ENCODE measurements around the gene TACSTD2.

DNA sequence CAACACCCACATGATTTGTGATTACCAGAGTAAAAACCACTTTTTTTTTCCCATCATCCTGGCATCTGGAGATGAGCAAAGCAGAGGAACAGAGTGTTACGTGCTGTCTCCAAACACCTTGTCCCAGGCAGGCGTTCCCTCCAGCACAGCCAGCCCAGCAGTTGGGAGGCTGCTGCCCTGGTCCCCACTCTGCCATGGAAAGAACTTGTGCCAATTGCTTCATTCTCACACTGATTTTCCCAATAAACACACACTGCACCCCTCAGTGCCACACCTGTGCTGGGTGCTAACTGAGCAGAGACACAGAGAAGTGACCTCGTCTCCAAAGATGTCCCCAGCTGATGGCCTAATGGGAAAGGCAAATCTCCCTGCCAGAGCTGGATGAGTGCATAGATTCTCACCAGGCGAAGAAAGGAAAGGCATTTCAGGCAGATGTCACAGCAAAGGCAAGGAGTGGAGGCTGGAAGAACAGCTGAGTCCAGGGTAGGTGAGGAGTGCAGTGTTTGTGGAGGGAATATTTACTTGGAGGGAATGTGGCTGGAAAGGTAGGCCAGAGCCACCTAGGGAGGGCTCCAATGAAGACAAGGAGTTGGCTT is 360.9 kb upstream of the USP24 start:
- RRBS: no CpG with 5 or more reads among the region's 4 CpGs

GRCh38 chr1:56331721-56332768 is 247.3 kb downstream of the PLPP3 start:
- RRBS: no CpG with 5 or more reads among the region's 15 CpGs

DNA sequence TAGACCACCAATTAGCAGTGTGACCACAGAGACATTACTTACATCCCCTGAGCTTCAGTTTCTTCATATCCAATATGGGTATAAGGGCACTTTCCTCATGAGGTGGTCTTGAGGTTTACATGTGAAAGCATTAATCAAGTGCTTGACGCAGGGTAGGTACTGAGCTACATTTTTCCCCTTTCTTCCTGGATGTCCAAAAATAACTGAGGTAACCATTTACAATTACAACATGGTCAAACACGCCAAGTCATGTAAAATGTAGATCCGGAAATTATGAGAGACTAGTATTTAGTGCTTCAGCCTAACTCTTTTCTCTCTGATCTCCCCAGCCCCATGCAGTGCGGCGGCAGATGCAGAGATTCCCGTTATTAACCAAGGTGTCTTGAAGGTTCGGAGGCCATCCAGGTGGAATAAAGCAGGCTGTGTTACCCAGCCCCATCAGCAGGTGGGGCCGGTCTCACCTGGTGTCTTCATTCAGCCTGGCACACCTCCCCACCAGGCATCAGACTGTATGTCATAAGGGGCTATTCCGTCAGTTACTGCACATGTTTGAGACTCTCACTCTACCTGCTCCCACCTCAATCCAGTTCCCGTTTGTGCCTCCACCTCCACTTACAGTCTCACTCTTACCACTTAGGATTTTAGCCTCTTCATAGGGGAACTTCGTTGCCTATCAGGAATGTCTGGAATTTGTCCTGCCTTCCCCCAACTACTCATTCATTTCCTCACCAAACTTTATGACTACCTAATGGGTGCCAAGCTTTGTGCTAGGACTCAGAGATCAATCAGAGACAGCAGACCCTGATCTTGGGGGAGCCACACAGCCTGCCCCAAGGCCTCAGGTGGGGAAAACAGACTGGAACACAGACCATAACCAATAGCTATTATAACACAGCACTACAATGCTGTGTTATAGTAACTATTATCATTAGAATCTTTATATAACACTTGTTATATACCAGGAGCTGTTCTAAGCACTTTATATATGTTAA is 170.2 kb downstream of the PLPP3 start:
- RRBS: no CpG with 5 or more reads among the region's 11 CpGs

DNA sequence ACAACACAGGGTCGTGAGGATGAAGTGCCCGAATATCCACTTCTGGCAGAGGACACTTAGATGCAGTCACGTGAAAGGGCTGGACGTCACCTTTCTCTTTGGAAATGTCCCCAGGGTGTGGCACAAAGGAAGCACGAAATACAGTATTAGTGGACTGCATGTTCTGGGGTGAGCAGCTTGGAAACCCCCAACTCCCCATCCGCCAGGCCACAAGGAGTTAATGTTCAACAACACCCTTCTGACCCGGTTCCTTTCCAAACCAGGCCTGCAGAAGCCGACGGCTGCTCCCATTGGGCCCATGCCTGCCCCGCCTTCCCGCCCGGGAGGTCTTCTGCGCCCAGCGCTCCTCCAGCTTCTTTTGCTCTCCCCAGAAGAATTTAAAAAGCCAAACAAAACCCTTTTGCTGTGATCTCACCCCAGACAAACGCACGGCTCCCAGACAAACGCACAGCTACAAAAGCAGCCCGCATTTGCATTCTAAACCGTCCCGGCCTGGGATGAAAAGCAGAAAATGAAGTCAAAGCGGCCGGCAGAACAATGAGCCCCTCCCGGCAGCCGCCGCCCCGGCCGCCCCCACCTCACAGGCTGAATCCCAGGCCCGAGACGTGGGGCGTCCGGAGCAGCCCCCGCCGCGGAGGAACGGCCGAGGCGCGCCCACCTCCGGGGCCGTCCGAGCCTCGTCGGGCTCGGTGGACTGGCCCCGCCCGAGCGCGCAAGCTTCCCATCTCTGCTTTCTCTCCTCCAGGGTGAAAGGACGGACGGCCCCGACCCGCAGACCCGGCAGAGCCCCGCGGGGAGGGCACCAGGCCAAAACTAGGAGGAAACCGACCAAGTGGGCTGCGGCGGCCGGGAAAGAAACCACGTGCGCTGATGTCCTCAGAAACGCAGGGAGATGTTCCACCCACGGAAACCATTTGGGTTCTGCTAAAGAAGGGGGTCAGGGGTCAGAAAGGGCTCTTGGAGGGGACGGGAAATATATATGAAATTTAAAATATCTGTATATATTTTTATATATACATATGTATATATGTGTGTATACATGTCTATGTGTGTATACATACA is 101.9 kb downstream of the PLPP3 start:
- RRBS: 4% methylated on average over 36 of the region's 64 CpGs

- RRBS: no CpG with 5 or more reads among the region's 9 CpGs
Measured at GRCh38 chr1:56496162-56496848, 83.1 kb downstream of the PLPP3 start.

DNA sequence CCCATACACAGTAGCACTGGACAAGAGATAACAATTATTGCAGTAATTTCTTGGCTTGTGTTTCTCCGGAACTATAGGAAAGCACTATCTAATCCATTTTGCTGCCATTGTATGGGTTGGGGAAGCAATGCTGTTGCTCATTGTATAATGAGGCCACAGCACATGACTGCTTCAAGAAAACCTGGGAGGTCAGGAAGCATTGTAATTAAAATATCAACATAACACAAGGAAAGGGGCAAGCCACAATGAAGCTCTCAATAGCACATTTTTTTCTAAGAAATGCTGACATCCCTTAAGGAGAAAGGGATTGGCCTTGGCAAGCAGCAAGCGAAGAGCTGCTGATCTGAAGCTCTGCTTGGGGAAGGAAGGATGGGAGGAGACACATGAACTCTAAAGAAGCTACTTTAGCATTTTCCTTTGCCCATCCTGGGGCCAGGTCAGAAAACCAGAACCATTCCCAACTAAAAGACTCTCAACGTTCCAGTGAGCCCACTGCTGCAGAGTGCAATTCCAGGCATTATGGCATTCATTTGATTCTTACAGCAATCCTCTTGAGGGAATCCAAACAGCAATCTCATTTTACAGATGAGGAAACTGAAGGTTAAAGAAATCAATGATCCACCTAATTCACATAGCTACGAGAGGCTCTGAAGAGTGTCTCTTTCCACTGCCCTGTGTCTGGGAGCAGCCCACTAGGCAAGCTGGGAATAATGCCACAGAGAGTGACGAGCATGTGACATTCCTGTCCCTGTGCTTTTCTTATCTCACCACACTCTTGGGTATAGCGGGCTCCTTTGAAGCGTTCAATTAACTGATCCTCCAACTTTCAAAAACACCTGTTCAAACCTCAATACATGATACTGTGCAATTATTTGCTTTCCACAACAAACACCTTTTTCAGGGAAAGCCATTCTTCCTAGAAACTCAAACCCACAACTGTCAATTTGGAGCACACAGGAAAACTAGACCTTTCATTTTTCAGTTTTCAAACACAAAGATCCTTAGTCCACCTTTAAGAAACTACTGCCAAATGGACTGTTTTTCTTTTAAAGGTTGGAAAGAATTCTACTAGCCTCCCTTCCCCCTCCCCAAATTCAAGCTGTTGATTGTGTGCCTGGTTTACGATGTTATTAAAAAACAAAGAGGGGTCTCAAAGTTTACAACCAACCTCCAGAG is 43.6 kb downstream of the PLPP3 start:
- RRBS: no CpG with 5 or more reads among the region's 8 CpGs

DNA sequence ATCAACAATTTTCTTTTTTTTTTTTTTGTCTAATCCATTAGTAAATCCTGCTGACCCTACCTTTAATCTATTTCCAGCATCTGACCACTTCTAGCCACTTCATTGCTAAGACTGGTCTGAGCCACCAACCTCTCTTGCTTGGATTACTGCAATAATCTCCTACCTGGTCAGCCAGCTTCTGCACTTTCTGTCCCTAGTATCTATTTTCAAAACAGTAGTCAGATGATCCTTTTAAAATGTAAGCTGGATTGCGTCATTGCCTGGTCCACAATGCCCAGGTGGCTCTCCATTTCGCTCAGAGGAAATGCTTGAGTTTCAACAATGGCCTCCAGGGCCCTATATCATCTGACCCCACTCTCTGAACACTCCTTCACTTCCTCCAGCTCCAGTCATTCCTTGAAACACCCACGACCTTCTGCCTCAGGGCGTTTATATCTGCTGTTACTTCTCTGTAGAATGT is 2.3 kb downstream of the FYB2 start:
- RRBS: no CpG with 5 or more reads among the region's 4 CpGs

DNA sequence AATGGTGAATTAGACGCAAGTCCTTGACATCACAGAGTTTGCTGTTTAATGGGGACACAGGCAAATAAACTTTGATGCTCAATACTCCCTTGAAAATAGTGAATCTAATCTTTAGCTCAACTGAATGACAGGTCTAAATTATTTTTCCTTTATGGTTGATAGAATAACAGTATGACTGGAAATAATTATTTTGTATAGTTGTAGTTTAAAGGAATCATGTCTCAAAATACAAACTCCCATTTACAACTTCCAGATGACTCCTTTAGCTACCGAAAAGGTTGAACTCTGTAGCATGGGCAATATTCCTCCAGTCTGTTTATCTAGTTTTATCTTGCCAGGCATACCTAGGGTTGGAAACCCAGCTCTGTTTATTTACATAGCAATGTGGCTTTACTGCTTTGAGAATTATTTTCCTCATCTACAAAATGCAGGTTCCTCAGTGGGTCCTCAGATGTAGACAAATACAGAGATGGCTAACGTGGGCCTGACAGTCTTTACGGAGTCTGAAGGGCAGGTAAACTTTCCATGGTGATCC is 51.0 kb downstream of the C8A start:
- RRBS: no CpG with 5 or more reads among the region's 4 CpGs

DNA sequence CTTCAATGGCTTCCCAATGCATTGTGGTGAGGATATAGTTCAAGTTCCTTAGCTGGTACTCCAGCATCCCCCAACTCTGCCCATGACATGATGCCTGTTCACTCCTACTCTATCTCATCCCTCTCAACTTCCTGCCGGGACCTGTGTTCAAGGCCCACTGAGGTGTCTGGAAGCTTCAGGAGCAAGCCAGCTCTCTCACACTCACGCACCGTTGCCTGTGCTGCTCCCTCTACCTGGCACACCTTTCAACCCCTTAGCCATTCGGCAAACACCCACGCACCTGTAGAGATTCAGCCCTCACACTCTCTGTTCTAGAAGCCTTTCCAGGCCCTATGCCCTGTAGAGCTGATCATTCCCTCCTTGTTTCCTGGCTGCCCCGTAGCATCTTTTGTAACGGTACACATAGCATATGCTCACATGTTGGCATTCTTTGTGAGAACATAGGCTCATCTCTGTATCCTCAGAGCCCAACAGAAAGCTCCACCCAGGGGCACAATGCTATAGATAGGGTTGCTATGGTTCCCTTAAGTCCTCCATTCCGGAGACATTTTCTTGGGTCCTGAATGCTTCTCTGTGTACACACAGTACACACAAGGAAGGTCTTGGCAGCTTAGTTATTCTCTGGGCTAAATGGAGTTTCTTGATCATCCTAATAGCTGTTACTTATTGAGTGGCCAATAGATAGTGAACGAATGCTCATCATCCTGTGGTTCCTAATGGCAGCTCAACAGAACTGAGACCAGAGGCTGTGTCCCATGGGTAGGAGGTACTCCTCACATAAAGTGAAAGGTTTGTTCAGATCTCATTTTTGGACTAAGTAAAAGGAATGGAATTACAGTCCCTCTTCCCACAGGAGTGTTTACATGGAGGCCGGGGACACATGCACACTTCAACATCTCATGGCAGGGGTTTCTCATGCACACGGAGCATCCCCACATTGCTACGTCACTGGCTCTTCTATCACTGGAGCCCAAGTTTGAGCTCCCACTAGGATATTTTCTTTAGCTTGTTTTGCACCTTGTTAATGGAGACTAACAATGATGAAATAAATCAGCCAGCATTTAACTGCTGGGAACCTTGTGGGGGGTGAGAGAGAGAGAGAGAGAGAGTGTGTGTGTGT is 1.2 kb downstream of the C8B start:
- RRBS: no CpG with 5 or more reads among the region's 12 CpGs

- RRBS: no CpG with 5 or more reads among the region's 2 CpGs
Measured at GRCh38 chr1:58256563-58257058, 289.9 kb downstream of the OMA1 start.

DNA sequence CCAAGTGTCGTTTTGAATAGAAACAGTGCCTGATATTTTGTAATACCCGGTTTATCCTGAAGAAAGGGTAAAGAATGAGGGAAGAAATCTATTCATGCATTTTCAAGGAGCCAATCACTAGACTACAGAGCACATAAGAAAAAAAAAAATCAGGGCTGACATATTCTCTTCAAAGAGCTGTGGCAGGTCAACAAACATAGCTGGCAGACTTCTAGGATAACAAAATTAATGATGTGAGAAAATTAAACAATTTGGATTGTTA is 1.2 kb downstream of the OMA1 start:
- RRBS: no CpG with 5 or more reads among the region's 2 CpGs

DNA sequence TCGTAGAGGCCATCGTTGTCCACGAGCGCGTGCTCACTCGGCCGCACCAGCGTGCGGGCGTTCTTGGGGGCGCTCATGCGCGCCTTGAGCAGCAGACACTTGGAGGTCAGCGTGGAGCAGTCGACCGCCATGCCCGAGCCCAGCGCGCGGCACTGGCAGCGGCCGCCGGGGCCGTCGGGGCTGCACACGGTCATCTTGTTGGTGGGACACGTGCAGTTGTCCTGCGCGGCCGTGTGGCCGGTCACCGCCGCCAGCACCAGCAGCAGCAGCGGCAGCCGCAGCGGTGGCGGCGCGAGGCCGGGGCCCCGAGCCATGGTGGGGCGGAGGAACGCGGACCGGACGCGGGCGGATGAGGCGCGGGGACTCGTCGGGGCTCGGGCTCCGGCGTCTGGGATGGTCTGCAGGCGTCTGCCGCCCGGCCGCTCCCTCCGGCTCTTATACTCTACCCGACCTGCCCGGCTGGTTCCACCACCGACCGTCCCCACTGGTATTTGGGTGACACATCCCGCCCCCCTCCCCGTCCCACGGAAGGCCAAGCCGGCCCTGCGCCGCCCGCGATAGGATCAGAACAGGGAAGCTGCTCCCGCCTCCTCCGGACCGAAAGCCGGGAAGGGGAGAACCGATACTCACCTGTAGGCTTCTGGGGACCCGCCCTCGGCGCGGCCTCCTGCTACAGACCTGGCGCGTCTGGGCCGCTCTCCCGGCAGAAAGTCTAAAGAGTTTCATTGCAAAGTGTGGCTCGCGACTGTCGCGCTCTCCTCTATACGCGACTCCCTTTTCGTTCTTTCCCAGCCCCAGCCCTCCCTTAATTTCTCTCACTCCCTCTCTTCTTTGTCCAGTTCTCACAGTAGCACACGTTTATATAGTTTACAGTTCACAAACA is at the start of gene TACSTD2:
TACSTD2 (minus strand) TSS at position 410 of the 883 bp plus-strand sequence.
- RRBS: 8% methylated on average over 46 of the region's 93 CpGs

DNA sequence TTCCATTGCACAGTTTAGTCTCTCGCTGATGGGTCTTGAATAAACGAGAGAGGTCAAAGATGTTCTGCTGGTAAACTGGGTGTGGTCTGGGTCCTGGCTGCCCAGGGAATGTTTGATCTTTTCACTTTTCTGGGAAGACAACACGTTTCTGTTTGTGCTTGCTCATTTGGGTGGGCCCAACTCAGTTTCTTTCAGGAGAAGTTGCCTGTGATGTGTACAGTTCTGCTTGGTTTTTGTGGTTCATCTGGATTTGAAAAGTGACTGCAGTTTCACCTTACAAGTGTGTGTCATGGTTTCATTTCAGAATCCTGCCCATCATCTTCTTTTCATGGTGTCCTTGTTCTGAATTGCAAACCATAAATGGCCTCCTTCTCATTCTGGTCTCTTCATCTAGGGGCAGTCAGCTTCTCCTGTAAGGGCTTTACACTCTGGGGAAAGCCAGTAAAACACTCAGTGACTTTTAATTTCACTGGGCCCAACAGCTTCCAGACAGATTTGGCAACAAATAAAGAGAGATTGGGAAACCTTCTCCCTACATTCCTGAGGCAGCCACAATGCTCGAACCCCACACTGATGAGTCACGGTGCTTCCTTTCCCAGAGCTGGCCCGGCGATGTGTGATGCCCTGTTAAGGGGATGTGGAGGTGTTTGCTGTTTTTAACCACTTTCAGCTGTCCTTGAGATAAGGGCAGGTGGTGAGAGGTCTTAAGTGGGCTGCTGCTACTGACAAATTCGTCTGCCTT is 7.3 kb upstream of the TACSTD2 start:
- RRBS: no CpG with 5 or more reads among the region's 8 CpGs

- RRBS: no CpG with 5 or more reads among the region's 4 CpGs
Measured at GRCh38 chr1:58586231-58586654, 9.2 kb upstream of the TACSTD2 start.

- RRBS: no CpG with 5 or more reads among the region's 4 CpGs
Measured at GRCh38 chr1:58592521-58593079, 15.5 kb upstream of the TACSTD2 start.

DNA sequence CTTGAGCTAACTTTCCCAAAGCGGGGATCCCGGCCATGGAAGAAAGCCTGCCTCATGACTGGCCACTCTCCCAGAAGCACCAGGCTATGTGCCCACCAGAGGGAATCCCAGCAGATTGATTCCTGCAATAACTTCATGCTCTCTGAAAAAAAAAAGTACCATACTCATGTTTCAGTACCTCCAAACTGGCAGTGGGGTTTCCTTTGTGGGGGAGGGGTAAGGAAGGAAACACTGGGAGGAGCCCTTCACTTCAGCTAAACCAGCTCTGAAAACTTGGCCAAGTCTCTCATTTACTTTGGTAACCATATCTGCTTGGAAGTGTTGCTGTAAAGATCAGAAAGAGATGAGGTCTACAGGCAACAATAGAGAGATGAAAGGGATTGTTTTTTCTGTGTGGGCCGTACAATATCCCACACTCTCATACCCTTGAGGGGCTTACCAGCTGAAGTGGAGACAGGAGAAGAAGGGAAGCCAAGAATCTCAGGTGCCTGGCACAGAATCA is 42.3 kb upstream of the TACSTD2 start:
- RRBS: no CpG with 5 or more reads among the region's 3 CpGs

GRCh38 chr1:58779581-58780457 is 4.0 kb downstream of the JUN start:
- RRBS: no CpG with 5 or more reads among the region's 4 CpGs

- RRBS: no CpG with 5 or more reads among the region's 5 CpGs
Measured at GRCh38 chr1:58805985-58806469, 22.2 kb upstream of the JUN start.

GRCh38 chr1:58812870-58813504 is 29.1 kb upstream of the JUN start:
- RRBS: no CpG with 5 or more reads among the region's 4 CpGs

DNA sequence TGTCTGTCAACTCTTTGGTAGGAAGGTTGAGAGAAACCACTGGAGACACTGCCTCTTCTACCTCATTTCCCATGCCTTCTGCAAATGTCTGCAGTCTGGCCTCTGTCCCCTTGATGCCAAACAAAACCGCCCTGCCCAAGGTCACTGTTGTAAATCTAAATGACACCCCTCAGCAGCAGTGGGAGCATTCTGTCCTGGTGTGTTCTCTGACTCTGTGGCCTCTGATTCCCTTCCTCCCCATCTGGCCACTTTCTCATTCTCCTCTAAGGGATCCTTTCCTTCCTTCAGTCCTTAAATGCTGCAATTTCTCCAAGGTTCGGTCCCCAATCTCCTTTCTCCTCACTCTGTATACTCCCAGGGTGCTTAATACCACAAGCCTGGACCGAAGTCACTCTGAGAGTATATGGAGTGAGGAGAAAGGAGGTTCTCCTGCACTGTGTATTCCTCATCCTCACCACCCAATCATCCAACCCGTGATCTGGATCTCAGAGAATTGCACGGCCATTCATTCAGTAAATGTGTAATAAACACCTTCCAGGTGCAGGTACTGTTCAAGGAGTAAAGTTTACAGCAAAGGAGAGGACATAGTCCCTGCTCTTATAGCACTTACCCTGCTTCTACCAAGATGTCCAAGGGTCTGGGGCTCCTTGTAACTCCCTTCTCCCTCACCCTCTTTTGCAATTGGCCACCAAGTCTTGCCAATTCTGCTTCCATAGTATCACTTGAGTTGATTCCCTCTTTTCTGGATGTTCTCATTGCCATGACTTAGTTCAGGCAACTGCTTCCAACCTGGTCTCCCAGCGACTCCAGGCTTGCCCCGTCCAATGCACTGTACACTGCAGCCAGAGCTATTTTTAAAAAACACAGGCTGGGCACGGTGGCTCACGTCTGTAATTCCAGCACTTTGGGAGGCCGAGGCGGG is 139.2 kb upstream of the JUN start:
- RRBS: no CpG with 5 or more reads among the region's 11 CpGs

All from aortic smooth muscle cell (primary cell).